Peyer's patch (tissue), 4 donors: ENCODE data around the genes ZBTB14 and L3MBTL4.

- PRO-cap = no peak
- RAMPAGE, long total RNA, 4 experiments = no peak in any of the 4 experiments
These were observed 16.3 kb downstream of the TGIF1 start for GRCh38 chr18:3466068-3466785.

- PRO-cap = no peak
- RAMPAGE, long total RNA, 4 experiments = no peak in any of the 4 experiments
These were observed 59.2 kb downstream of the TGIF1 start for GRCh38 chr18:3508999-3509676.

- PRO-cap = no peak
- RAMPAGE, long total RNA, 4 experiments = no peak in any of the 4 experiments
These were observed 76.7 kb downstream of the TGIF1 start for GRCh38 chr18:3526419-3527398.

DNA sequence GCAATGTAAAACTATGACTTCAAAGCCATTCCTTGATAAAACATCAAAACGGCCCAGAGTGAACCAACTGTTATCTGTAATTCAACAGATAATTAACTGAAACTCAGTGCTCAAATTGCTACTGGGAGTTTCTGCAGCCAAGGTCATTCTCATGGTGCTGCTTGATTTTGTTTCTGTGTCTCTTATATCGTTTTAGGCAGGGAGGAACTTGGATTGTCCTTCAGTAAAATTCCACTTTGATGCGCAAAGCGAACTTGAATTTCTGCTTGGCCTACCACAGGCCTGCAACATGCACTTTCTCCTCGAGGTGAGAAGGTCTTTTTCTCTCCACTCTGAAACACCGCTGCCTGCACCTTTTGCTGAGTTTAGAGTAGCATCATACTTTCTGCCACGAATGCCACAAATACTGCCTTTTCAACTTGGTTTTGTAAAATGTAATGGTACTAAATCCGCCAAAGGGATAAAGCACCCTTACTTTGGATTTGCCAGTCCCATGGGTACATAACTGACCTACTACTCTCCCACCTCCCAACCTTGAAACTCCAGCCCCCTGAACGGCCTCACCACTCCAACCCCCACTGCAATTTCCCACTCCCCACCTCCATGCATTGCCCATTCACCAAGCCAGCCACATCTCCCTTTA is 204.7 kb downstream of the TGIF1 start:
- PRO-cap = no peak
- RAMPAGE, long total RNA, 4 experiments = no peak in any of the 4 experiments

DNA sequence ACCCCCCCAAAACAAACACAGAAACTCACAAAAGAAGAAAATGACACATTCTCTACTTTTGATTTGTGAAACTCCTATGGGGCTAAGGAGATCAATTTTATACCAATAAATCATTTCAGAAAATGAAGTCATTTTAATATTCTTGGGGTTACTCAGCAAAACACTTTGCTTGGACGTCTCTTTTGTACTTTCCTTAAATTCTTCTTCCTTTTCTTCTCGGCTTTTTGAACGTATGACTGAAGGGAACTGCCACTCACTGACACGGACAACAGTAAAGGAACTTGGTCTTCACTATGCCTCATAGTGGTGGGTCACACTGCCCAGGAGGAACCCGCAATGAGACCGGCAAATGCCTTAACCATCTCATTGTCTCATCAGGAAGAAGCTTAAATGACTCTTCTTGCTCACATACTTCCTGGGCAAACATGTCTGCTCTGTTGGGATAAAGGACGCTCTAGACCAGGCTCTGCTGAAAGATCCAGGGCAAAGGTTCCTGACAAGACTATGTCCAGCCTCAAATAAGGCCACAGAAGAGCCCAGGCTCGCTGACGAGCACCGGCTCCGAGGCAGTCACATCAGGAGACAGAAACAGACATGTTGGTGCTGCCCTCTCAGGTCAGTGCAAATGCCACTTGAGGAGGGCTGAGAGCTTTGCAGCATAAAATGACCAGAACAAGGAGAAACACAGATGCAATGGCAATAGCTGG is 205.4 kb downstream of the TGIF1 start:
- PRO-cap = no peak
- RAMPAGE, long total RNA, 4 experiments = no peak in any of the 4 experiments

DNA sequence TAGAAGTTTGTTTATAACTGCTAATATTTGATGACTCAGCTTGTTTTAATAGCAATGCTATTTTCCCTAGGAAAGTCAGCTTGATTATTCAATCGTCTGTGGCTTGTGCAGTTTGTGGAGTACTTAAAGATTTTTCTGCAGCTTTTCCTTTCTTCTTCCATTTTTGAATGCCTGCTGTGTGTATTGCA is 273.2 kb downstream of the TGIF1 start:
- PRO-cap = no peak
- RAMPAGE, long total RNA, 4 experiments = no peak in any of the 4 experiments

DNA sequence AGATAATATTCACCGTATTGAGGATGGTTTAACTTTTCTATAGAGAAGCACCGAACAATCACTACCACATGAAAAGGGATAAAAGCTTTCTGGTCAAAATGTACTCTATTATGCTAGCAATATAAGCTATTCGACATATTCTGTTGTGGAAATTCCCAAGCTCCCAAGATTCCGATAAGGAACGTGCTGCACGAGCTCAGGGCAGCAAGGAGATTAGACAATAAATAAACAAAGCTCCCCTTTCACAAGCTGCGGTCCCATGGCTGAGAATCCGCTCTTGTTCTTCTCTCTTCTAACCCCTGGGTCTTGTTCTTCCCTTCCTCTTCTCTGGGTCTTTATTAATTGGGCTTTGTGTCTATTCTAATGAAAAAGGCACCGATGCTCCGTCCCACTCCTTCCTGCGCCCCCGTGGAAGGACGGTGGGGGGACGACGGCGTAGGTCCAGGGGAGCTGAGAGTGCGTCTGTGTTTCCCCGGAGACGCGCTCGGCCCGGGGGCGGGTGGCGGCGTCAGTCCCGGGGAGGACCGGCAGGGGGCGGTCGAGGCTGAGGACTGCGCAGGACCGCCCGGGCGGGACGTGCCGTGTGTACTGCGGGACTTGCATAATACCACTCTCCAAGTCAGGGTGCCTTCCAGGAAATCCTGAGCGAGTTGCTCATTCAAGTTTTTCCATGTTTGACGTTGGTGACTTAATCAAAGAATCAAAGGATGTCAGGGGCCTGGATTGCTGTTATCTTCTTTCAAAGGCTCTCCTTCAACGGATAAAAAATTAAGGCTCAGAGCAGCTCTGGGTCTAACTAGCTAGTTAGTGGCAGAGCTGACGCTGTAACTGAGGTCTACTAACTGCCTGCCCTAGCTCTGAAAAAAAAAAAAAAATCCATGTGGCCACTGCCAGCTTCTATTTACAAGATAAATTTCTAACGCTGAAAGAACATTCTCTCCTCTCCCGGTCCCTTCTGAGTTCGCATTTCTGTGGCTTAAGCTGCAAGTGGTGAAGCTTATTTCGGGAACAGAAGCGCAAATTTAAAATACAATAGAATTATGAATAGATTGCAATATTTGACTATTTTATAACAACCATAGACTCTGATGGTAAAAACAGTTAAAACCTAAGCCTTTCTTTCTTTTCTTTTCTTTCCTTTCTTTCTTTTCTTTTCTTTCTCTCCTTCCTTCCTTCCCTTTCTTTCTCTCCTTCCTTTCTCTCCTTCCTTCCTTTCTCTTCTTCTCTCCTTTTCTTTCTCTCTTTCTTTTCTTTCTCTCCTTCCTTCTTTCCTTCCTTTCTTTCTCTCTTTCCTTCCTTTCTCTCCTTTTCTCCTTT is 321.5 kb downstream of the TGIF1 start:
- PRO-cap = bidirectional peak, plus-strand start at position 703 of the sequence, minus-strand start at position 491 of the sequence
- RAMPAGE, long total RNA, 4 experiments = no peak in any of the 4 experiments

DNA sequence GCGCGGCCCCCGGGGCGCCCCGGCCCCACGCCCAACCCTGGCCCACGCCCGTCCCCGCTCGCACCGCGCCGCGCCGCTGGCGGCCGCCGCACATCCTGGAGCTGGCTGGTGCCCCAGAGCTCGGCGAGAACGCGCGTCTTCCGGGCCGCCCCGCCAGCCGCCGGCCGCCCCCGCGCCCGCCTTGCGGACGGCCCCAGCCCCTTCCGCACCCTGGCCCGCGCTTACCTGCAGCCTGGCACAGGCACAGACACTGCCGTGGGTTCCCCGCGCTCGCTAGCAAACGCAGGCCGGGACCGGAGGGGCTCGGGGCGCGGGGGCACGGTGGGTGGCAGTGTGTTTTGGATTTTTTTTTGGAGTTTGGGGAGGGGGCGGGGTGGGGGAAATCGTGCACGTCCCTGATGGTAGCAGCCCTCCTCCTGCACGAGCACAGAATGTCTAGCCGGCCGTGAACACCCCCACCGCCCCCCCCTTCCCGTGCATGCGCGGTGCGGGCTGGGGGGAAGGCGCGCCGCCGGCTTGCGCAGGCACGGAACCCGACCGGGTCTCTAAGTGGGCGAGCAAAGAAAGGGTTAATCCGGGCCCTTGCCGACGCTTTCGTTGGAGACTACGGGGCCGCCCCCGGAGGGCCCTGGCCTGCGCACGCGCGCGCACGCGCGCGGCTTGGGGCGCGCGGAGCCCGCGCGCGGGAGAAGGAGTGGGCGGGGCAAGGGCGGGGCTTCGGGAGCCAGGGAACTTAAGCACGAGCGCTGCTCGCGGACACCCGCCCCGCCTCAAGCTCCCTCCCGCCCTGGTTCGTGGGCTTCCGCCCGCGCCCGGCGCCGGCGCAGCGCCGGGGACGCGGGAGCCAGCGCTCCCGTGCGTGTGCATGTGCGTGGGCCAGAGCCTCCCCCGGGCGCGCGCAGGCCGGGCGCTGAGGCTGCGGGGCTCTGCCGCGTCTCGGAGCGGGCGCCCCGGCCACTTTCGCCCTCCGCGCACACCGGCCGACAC is at the start of gene ZBTB14:
TSS of gene ZBTB14 (minus strand) at position 139 of the 987 bp plus-strand sequence.
- PRO-cap = bidirectional peak, plus-strand start at position 763 of the sequence, minus-strand start at position 547 of the sequence
- RAMPAGE, long total RNA, 4 experiments = start-site peak on the minus strand in 2 of 4 experiments, centred at positions 138 to 547 of the sequence, 5 to 11 reads per replicate

GRCh38 chr18:5296575-5296829 is 976 bp upstream of the ZBTB14 start:
- PRO-cap = bidirectional peak, plus-strand start at chr18:5296632, minus-strand start at chr18:5296625
- RAMPAGE, long total RNA, 4 experiments = no peak in any of the 4 experiments

DNA sequence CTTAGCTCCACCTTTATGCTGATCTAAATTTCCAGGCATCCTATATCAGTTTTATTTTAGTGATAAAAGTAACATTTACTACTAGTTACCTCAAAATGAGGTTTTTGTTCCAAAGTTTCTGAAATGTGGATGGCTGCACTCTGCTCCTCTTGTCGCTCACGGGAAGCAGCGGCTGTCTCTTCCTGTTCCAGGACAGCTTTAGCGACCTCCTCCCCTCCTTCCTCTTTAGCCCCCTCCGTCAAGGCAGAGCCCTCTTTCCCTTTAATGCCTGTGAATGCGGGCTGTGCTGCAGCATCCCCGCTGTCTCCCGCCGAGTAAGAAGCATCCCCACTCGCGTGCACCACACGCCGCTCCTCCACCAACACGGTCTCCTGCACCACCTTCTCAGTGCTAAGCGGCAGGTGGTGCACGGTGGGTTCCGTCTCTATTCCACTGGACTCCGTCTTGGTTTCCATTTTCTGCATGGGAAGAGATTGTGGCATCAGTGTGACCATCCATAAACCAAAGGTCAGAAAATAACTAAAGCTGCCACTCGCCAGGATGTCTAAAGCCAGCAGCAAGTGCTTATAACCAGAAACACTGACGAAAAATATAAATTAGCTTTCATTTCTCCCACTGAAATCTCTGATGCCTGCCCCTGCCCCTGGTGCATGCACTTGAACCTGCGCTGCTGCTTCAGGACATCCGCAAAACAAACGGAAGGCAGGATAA is 101.6 kb upstream of the ZBTB14 start:
- PRO-cap = no peak
- RAMPAGE, long total RNA, 4 experiments = no peak in any of the 4 experiments

- PRO-cap = no peak
- RAMPAGE, long total RNA, 4 experiments = no peak in any of the 4 experiments
These were observed 87.8 kb downstream of the EPB41L3 start for GRCh38 chr18:5456009-5456366.

GRCh38 chr18:5627679-5628101 is 83.9 kb upstream of the EPB41L3 start:
- PRO-cap = bidirectional peak, plus-strand start at chr18:5627989, minus-strand start at chr18:5627862
- RAMPAGE, long total RNA, 4 experiments = no peak in any of the 4 experiments

- PRO-cap = no peak
- RAMPAGE, long total RNA, 4 experiments = start-site peak on the minus strand in 1 of 4 experiments, at chr18:6013041-6013075 at its widest, 6 reads per replicate
These were observed 117.7 kb upstream of the TMEM200C start for GRCh38 chr18:6012843-6013562.

DNA sequence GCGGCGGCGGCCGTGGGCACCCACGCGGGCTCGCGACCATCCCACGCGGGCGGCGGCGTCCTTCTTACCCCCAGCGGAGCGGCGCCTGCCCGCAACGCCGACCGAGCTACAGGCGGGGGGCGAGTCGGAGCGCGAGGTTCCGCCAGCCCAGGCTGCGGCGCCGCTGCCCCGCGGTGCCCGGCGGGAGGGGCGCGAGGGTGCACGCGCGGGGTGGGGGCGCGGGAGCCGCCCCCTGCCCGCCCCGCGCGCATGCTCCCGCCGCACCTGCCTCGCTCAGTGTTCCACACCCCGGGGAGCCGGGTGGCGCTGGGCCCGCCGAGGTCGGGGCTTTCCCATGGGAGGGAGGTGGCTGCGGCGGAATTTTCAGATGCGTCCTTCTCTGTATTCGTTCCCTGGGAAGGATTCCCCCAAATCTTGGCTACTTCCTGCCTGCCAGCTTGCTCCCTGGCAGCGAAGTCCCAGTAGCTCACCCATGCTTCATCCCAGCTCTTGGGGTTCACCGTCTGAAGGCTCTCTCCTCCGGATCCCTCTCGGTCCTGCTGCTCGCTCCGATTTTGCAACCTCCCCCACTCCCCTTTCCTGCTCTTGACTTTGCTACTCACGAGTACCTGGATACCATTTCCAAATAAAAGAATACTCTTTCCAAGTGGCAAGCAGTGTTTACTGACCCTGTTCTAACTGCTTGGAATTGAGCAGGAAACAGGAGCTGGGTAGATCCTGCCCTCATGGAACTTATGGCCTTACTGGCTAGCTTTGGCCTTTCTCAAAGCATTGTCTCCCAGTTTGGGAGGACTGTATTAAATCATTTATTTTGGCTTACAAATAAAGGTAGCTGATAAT is at the start of gene L3MBTL4:
TSS of gene L3MBTL4 (minus strand) at position 179 of the 840 bp plus-strand sequence.
- PRO-cap = bidirectional peak, plus-strand start at position 276 of the sequence, minus-strand start at position 175 of the sequence
- RAMPAGE, long total RNA, 4 experiments = start-site peak on the minus strand in 2 of 4 experiments, centred at positions 171 to 180 of the sequence, 34 to 46 reads per replicate

DNA sequence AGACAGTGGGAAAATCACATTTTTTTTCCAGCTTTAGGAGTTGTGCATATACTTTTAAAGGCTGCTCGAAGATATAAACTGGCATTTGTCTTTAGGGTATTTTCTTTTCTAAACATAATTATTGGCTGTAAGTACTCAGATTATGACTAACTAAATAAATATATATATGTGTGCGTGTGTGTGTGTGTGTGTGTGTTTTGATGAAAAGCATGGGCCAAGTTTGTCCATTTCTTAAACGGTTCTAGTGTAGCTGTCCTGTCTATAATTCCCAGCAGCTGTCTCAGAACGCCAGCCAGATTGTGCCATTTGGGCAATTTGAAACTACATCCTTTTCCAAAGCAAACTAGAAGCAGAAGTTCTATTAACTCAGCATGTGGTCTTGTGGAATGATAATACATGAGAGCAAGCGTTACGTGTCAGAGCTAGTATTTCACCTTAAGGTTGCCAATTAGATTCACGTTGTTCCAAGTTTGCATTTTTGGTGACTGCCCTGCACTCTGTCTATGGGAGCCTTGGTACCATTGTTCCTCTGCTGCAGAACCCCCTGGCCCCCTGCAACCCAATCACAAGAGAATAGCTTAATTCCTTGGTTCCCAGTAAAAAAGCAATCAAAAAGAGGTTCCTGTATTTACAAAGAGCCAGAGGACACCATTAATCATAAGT is 1.7 kb downstream of the ARHGAP28 start:
- PRO-cap = no peak
- RAMPAGE, long total RNA, 4 experiments = no peak in any of the 4 experiments

DNA sequence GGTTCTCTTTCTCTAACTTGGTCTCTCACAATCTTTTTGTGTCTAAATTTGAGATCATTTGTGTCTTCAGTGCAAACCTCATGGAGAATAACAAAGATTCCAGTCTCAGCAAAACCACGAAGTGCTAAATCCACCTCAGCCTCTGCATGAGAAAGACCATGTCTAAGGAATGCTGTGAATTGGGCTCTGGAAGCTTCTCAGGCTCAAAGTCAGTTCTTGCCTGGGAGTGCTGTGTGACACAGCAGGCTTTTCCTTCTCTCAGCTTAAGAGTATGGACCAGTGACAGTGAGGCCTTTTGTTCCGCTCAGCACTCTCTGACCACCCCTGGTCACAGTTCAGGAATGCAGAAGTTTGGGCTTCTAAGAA is 22.9 kb downstream of the ARHGAP28 start:
- PRO-cap = no peak
- RAMPAGE, long total RNA, 4 experiments = no peak in any of the 4 experiments

DNA sequence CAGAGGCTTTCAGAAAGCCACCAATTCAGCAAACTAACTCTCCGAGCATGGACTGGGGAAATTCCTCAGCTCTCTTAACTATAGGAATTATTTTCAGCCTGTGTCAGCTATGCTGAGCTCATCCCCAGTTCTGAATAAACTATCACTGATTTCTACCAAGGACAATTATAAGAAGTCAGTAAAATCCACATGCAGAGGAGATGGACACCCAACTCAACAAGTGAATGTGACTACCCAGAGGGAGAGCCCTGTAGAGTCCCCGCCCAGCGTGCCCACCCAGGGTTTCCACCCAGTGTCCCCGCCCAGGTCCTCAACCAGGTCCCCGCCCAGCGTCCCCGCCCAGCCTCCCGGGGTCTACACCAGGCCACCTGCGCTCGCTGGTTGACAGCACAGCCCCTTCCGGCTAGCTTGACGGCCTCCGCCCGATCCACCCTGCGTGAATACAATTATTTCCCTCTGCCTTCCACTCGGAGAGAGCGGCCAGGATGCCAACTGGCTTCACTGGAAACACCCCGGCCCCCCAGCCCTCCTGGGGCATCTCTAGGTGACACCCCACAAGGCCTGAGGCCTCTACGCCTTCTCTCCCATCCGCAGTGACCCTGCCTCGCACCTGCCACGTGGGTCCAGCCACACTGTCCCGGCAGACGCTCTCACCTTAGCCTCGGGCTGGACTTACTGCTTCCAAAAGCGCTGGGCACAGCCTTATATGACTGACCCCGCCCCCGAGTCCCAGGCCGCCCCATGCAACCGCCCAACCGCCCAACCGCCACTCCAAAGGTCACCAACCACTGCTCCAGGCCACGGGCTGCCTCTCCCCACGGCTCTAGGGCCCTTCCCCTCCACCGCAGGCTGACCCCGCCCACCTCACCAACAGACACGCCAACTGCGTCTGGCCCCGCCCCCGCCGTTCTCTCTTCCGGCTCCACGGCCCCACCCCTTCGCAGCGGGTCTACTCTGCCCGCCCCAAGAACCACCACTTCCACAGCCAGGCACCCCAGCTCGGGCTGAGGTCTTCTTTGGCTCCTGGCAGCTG is 188.2 kb downstream of the LAMA1 start:
- PRO-cap = bidirectional peak, plus-strand start at position 948 of the sequence, minus-strand start at position 666 of the sequence
- RAMPAGE, long total RNA, 4 experiments = start-site peak on the minus strand in 1 of 4 experiments, centred at position 677 of the sequence, 5 reads per replicate

DNA sequence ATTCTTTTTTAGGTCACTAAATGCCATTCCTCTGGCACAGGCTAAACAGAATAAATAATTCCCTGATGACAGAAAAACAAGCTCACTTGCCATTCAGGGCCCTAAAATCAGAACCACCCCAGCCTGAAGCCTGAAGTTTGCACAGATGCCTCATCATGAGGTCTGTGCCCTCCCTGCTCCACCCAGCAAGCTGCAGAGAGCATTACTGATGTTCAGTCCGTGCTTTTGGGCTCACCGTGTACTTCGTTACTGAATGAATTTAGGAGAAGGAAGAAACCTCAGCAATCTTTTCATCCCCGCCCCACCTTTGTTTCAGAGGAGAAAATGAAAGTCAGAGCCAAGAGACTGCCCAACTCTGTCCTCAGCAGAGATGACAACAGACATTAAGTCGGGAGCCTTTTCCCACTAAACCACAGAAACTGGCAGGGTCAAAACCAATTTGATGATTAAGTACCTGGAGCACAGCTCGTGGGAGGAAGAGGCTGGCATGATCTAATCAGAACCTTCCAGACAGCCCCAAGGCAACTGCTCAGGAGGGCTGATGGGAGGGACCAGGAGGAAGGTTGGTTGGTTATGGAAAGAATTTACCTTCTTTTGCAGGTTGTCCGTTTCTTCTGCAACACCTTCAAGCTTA is 122.7 kb downstream of the LAMA1 start:
- PRO-cap = no peak
- RAMPAGE, long total RNA, 4 experiments = no peak in any of the 4 experiments

GRCh38 chr18:7290191-7290569 is 59.3 kb downstream of the LRRC30 start:
- PRO-cap = unidirectional peak, plus-strand start at chr18:7290394
- RAMPAGE, long total RNA, 4 experiments = no peak in any of the 4 experiments

GRCh38 chr18:7584653-7585356 is 17.7 kb downstream of the PTPRM start:
- PRO-cap = no peak
- RAMPAGE, long total RNA, 4 experiments = no peak in any of the 4 experiments